Ishikawa (cell line): Measurements from ENCODE around the genes DOK6 and CYB5A.

DNA sequence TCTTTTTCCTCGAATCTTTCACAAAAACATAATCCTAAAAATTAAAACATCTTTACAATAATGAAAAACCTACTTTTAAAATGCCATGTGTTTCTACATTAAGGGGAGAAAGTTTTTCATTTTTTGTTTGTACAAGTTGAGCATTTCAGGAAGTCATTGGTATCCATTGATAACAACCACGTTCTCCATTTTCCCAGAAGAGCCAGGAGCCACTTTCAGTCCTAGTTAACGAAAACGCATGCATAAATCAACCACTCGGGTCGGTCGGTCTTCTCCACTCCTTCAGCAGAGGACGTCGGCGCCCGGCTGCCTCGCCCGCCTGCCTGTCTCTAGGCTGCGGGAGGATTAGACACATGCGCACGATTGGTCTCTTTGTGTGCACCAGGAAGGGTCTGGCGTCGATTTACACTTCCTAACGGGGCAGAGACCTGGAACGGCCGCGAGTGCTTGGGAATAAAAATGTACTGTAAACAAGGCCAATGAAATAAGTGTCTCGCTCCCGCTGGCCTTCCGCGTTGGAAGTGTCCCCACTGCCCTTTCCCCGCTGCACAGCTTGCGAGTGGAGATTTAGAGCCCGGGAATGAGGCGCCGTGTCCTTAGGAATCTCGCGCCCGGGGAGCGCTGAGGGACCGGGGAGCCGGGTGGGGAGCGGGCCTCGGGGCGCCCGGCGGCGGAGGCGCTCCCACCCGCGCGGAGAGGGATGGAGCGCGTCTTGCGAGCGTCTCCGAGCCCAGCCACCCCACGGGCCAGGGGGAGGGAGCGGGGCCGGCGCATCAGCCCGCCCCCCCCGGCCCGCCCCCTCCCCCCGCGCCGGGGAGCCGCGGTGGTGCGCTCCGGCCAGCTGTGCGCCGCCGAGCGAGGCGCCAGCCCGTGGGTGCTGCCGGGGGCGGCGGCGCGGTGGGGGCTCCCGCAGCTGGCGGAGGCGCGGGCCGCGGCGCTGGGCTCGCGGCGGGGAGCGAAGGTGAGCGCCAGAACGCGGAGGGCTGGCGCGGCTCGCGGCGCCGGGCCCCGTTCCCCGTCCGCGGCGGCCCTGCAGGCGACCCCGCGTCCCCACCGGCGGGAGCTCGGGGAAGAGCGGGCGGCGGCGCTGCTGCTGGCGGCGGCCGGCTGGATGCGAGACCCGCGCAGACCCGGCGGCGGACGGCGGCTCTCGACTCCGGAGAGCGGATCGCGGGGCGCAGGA is at the start of gene DOK6:
TSS of gene DOK6 (plus strand) at position 844 of the 1,183 bp plus-strand sequence.
- RRBS = 2% methylated on average over 49 of the region's 129 CpGs

DNA sequence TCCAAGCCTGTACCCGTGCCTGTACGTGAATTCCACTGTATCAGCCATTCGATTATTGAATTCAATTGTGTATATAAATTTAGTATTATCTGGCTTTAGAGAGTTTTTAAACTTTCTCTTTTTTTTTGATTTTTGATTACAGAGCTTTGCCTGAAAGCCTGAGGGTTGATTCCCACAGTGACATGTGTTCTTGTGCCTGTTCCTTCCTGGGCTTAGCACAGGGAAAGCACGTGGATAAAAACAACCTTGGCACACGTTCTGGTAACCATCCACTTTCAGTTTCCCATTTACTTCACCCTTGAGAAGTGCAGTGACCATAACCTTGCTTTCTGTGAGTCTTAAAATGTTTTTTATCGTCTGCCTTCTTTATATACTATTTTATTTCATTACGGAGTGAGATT is 11.6 kb downstream of the CD226 start:
- RRBS = no CpG with 5 or more reads among the region's 7 CpGs

GRCh38 chr18:70292649-70293186 is 3.9 kb downstream of the SOCS6 start:
- RRBS = no CpG with 5 or more reads among the region's 6 CpGs

- RRBS = no CpG with 5 or more reads among the region's 7 CpGs
These were observed 370.1 kb downstream of the SOCS6 start for GRCh38 chr18:70658847-70659404.

- RRBS = no CpG with 5 or more reads among the region's 3 CpGs
These were observed 456.8 kb downstream of the SOCS6 start for GRCh38 chr18:70745620-70745994.

- RRBS = no CpG with 5 or more reads among the region's 6 CpGs
These were observed 451.0 kb upstream of the NETO1 start for GRCh38 chr18:73318604-73319278.

DNA sequence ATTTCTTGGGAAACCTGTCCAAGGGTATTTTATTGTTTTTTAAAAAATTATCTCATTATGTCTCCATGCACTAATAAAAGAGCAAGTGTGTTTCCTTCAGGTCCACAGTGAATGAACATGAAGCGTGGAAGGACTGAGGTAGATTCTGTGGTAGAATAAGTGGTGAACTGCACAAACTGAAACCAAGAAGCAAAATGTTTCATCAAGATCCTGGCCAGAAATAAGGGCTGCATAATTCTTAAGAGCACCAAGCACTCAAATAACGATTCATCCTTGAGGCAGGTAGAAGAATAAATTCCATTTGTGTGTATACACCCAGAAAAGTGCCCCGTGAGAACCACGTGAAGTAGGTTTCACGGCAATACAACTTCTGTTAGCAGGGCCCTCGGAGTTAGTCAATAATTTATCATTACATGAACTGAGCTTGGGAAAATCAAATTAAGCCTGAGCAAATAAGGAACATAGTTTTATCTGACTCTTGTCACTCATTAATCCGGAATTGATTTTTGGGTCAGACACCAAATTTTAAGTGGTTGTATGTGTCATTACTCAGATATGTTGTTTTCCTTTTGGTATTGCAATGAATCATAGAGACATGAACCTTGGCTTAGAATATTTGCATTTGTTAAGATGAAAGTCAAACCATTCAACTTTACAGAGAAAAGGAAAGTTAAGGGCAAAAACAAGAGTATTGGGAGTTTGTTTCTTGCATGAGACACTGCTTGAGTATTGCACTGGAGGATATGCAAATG is 472.5 kb upstream of the NETO1 start:
- RRBS = no CpG with 5 or more reads among the region's 7 CpGs

DNA sequence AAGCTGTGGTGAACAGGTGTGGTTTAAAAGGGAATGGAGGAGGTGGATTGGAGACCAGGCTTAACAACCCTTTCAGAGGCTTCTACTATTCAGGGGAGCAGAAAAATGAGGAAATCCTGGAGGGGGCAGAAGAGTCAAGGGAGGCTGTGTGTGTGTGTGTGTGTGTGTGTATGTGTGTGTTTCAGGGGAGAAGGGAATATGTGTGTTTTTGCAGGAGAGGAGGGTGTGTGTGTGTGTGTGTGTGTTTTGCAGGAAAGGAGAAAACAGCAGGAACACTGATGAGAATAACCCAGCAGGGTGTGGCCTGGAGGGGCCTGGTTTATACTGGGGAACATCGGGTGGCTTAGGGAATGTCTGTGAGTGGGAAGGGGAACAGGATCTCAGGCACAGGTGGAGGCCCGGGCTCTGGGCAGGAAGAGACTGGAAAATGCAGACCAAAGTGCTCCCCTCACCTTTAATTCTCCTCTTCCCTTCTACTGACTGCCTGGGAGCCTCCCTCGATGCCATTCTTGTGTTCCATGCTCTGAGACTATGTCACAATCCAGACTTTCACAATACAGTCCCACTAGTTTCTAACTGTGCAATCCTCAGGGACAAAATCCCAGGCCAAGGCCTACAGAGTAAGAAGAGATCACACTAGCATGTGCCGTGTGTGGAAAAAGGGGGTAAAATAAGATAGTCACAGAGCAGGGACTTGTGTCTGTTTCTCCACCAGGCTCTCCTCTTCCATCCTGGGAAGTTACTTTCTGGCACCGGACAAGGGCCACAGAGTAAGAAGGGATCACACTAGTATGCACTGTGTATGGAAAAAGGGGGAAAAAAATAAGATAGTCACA is 9.9 kb downstream of the CYB5A start:
- RRBS = 47% methylated on average over 1 of the region's 5 CpGs

- RRBS = 3% methylated on average over 9 of the region's 87 CpGs
These were observed at the start of gene CYB5A for GRCh38 chr18:74291162-74292106. CYB5A (minus strand) TSS chr18:74291963.

DNA sequence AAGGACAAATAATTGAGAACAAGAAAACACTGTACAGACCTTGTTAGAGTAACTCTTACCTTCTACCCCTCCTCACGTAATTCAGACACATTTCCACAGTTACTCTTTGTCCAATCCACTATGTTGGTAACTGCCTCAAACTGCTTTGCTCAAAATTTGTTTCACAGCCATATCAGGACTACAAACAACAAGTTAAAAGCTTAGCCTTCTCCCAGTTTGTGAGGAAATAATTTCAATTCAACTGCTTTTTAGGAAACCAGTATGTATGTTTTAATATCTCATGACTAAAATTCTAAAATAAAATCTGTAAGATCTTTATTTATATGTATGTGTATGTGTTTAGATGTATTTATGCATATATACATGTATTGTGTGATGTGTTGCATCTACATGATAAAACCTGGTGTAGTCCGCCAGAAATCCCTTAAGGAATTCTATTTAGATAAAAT is 8.9 kb upstream of the CYB5A start:
- RRBS = no CpG with 5 or more reads among the region's 2 CpGs

DNA sequence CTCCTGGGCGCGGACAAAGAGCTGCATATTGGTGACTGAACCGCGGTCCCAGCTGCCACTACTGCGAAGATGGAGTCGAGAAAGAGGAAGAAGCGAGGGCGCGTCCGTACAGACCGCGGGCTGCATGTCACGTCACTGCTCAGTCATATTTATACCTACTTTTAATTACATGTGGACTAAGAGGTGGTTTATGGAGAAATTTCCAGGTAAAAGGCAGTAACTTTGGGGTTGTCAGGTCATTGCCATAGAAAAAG is 66.9 kb downstream of the DIPK1C start:
- RRBS = no CpG with 5 or more reads among the region's 13 CpGs

DNA sequence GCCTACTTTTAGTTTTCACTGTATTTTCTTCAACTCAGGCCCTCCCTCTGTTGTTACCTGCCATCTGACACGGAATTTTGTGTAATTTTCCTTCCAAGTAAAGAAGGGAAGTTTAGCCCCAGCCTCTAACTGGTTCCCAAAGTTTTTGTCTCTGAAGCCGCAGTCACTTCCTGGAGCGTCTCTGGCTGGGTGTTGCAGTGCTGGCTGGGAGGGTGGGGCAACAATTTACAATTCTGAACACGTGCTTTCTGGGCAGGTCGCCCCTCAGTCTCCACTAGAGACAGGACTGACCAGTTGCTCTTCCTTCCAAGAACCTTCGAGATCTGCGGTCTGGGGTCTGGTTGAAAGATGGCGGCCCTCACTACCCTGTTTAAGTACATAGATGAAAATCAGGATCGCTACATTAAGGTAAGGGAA is 3.5 kb downstream of the CNDP2 start:
- RRBS = no CpG with 5 or more reads among the region's 9 CpGs

DNA sequence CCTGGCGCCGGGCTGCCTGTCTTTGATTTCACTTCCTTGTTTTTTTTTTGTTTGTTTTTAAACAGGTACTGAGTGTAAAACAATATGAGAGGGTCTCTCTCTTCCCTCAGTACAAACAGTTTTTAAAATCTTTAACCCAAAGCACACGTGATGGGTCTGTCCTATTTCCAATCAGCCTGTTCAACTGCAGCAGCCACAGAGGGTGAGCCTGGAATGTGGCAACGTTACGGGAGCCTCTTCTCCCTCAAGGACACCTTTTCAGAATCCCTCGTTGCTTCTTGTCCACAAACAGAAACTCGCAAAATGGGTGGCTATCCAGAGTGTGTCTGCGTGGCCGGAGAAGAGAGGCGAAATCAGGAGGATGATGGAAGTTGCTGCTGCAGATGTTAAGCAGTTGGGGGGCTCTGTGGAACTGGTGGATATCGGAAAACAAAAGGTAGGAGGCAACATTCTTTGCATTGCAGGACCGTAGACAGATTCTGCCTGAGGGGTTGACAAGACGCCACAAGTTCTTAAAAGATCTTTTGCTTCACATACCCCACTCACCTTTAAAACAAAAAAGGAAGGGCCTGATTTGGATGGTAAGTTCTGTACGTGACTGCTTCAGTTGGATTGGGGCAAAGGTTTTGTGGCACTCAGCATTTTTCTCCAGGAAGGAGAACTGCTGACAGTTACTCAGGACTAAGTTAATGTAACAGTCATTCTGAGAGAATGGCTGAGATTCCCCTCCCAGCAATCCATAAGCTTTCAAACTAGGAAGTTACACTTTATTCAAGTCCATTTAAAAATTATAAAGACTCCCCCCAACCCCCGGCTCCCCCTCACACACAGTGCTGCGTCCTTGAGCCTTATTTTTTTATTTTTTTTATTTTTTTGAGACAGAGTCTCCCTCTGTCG is 5.1 kb downstream of the CNDP2 start:
- RRBS = no CpG with 5 or more reads among the region's 17 CpGs

GRCh38 chr18:74669909-74670274 is 72.2 kb downstream of the ZNF407 start:
- RRBS = no CpG with 5 or more reads among the region's 3 CpGs

GRCh38 chr18:74740209-74741099 is 142.8 kb downstream of the ZNF407 start:
- RRBS = no CpG with 5 or more reads among the region's 7 CpGs

- RRBS = no CpG with 5 or more reads among the region's 6 CpGs
These were observed 212.0 kb downstream of the ZNF407 start for GRCh38 chr18:74809369-74810342.

GRCh38 chr18:74927599-74928476 is 281.1 kb downstream of the PTGR3 start:
- RRBS = no CpG with 5 or more reads among the region's 1 CpG

GRCh38 chr18:74983060-74983758 is 225.7 kb downstream of the PTGR3 start:
- RRBS = no CpG with 5 or more reads among the region's 8 CpGs

DNA sequence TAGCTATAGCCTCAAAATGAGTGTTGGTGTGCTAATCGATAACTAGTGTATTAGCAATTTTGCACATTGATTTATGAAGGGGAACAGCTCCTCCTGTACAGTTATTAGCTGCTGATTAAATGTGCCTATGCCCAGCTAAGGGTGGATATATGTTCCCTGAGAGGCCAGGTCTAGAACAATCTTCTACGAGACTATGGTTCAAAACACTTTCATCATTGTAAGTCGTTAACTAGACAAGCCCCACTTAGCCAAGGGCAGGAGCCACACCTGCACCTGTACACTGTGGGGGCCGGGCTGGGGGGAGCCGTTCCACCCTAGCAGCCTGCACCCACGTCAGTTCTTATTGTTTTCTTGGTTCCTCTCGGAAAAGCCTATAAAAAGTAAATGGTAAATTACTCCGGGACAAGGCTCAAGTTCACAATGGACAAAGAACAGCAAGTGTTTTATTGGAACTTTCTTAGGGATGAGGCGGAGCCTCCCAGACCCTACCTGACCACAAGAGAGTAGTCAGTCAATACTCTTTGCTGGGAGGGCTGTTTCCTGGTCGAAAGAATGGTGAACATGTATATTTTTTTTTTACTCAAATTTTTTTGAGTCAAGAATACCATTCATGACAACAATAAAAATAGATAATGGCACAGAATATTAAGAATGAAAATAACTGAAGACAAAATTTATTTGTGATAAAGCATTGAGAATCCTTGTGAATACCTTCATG is 7.9 kb downstream of the TSHZ1 start:
- RRBS = 5% methylated on average over 3 of the region's 10 CpGs